ENCODE results near the genes C14orf39 and TMEM30B.

GRCh38 chr14:60247794-60248275 lies 1.2 kb upstream of the PPM1A start:
- RAMPAGE, total RNA: no peak

GRCh38 chr14:60248276-60248921 lies 622 bp upstream of the PPM1A start:
- RAMPAGE, total RNA: no peak

- RAMPAGE, total RNA: no peak
Observed at GRCh38 chr14:60485484-60486339, at the start of gene C14orf39. Gene C14orf39, minus strand, starts transcription at chr14:60486063.

DNA sequence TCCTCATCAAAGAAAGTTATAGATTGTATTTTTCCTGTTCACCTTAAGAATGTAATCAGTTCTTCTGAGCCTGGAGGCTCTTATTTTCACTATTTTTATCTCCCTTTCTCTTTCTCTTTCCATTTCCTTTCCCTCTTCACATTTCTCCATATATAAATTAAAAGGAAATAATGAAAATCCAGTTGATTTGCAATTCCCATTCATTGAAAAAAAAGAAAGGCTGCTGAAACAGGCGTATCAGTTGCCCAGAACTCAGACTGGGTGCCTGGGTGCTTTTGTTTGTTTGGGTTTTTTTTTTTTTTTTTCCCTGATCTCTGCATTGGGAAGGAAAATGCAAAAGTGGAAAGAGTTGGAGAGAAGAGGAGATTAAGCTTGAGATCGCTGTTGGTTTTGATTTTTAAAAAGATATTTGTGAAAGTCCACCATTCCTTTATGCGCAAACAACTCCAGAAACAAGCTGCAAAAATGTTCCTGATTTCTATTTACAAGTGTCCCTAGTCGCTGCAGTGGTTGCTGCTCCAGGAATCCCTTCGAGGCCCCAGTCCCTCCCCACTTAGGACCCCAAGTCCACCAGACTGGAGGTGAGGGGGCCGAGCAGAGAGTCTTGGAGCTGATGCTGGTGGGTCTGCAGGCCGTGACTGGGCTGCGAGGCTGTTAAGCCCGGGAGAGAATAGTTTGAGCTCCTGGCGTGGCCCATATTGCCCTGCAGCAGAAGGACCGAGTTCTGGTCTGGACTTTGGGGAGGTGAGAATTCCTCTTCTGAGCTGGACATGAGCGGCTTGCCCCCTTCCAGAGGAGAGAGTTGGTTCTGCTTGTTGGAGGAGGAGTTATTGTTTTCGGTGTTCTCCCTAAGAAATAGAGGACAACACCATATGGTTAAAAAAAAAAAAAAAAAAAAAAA lies 3.3 kb downstream of the SIX1 start:
- RAMPAGE, total RNA: no peak

DNA sequence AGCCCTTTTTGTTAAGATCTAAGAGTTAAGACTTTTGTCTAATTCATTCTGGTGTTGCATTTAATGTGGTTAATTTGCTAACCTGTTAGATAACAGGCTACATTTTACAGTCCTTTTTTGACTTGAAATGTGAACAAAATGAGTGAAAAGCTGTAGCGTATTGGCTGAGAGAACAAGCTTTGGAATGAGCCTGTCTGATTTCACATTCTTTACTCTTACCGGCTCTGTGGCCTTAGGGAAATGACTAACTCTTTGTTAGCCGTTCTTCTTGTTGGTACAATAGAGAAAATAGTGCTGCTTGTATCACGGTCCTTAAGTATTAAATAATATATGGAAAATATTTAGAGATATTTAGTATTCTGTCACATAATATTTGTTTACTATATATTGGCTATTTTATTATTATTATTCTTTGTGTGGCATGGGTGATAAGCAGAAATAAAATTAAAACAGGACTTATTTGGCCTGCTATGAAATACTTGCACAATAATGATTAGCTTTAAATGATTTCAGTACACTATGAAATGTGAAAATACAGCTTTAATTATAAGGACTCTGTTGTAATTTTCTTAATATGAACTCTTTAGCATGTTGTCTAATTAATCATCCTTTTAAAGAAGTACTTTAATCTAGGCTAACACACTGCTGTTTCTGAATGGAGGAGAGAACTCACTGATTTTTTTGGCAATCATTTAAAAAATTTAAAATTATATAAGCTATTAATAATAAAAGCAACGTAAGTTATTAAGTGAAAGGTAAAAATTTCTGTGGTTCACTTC lies 2.1 kb downstream of the MNAT1 start:
- RAMPAGE, total RNA: no peak

GRCh38 chr14:60982031-60982426 lies 984 bp downstream of the SLC38A6 start:
- RAMPAGE, total RNA: no peak

DNA sequence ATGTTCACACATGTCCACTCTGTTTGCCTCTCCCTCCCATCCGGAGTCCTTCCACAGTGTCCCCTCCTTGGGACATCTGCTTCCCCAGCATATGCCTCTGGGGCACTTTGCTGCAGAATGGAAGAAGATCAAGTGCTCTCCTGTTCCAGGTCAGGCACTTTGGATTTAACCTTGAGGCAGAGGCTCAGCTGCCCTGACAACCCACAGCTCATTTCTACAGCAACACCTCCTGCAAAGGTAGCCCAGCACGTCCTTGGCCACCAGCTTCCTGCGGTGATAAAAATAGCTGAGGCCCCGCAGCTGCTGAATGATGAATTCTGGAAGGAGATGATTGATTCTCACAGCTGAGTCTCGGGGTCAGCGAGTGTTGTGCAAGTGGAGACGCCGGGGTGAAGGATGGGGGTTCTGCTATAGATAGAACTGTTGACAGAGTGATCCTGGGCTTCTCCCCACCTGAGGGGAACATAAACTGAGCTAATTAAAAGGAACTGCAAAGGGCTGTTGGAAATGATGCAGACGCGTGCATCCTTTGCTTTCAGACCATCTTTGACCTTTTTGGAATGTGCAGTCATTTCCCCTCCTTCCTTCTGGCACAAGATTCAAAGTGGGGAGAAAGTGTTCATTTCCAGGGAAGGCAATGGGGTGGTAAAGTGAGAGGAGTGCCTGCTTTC lies 145.0 kb downstream of the SLC38A6 start:
- RAMPAGE, total RNA: no peak

GRCh38 chr14:61277852-61278144 lies 3.3 kb downstream of the TMEM30B start:
- RAMPAGE, total RNA: no peak

GRCh38 chr14:61279866-61280872 lies 969 bp downstream of the TMEM30B start:
- RAMPAGE, total RNA: no peak

DNA sequence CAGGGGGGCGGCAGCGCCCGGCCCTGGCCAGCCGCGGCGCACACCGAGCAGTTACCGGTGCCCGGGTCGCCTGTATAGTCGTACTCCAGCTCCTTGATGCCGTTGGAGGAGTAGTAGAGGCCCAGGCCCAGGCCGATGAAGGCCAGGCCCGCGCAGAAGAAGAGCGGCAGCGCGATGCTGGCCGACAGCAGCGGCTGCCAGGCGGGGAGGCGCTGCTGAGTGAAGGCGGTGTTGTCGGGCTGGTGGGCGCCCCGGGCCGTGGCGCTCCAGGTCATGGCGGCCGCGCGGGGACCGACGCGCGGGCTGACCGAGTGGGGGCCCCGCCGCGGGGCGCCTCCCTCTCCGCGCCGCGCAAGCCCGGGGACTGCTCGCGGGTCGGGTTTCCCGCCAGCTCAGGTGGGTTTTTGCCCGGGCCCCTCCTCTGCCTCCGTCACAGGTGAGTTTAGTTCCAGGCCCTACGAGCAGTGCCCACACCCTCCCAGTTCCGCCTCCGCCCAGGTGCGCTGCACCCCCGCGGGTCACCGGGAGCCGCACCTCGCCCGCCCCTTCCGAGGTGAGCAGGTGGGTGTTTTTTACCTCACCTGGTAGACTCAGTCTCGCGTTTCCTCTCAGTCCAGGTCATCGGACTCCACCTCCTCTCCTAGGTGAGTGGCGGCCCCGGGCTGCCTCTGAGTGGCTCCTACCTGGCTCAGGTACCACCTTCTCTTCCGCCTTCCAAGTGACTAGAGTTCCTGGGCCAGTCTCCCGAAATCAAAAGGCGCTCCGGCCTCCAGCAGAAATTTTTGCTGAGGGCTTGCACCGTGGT lies at the start of gene TMEM30B:
Gene TMEM30B, minus strand, starts transcription at position 466 of the 805 bp plus-strand sequence.
- RAMPAGE, total RNA: no peak

- RAMPAGE, total RNA: no peak
Observed at GRCh38 chr14:61322369-61323044, 1.1 kb downstream of the PRKCH start.

GRCh38 chr14:61435843-61436266 lies 114.5 kb downstream of the PRKCH start:
- RAMPAGE, total RNA: no peak

DNA sequence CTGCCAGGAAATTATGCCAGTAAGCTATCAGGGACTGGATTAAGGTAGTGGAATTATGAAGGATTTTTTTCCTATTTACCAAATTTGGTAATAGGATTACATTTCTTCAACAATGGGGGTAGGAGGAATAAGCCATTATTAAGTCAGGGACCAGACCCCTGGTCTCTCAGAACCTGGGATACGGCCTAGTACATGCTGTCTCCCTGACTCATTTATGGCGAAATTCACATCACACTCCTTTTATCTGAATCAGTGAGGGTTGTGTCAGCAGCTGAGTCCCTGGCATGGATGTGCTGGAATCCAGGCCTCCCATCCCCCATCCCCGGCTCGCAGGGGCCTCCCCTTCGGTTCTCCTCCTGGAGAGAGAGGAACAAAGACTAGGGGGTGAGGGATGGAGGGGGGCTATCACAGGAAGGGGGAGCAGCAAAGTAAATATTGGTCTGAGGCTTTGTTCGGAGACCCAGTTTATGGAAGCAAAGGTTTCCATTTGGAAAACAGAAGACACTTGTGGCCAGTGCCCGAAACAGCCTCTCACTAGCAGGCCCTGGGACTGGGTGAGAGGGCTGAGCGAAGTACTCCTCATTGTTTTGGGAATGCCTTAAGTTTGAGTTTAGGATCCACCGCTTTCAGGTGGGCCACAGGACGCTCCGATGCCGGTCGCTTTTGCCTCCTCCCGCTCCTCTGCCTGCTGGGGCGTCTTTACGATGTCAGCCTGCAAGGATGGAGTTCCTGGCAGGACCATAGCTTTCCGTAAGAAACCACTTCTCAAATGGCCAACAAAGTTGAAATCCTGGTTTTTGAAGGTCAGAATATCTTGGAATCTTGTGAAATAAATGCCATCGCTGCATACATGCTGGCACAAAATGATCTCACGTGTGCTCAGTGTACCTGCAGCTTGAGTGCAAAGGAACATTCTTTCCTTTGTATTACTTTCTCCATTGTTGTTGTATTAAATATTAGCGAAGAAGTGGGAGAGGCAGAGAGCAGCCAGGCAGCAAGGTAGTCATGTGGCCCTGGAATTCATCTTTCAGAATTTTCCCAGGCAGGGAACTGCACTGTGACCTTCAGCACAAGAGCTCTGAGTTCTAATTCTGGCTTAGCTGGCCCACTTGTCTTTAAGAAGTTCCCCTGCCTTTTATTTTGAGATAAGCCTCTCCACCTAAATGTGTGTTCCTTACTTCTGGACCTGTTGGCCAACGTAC lies 145.1 kb downstream of the PRKCH start:
- RAMPAGE, total RNA: no peak

- RAMPAGE, total RNA: no peak
Observed at GRCh38 chr14:61486936-61487330, 165.6 kb downstream of the PRKCH start.

- RAMPAGE, total RNA: no peak
Observed at GRCh38 chr14:61550266-61550644, 145.1 kb upstream of the HIF1A start.

GRCh38 chr14:61585598-61586722 lies 109.4 kb upstream of the HIF1A start:
- RAMPAGE, total RNA: no peak

- RAMPAGE, total RNA: no peak
Observed at GRCh38 chr14:61696753-61697421, 1.6 kb downstream of the HIF1A start.

GRCh38 chr14:61721361-61722072 lies 26.2 kb downstream of the HIF1A start:
- RAMPAGE, total RNA: no peak

DNA sequence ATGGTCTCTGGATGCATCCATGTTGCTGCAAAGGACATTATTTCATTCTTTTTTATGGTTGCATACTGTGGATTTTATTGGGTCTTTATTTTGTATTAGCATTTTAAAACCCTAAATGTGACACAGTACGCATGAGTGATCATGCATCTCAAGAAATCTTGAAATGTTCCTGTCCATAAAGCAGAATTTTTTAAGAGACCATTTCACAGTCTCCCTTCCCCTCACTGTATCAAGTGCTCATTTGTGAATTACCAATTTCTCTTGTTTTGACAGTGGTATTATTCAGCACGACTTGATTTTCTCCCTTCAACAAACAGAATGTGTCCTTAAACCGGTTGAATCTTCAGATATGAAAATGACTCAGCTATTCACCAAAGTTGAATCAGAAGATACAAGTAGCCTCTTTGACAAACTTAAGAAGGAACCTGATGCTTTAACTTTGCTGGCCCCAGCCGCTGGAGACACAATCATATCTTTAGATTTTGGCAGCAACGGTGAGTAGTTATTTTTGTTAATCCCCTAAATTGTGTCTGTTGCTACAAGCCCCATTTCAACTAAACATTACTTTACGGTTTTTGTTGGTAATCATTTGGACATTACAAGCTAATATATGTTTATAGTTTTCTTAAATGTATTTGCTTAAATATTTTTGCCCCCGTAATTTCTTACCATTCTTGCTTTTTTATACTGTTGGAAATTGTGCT lies 25.5 kb upstream of the SNAPC1 start:
- RAMPAGE, total RNA: no peak

DNA sequence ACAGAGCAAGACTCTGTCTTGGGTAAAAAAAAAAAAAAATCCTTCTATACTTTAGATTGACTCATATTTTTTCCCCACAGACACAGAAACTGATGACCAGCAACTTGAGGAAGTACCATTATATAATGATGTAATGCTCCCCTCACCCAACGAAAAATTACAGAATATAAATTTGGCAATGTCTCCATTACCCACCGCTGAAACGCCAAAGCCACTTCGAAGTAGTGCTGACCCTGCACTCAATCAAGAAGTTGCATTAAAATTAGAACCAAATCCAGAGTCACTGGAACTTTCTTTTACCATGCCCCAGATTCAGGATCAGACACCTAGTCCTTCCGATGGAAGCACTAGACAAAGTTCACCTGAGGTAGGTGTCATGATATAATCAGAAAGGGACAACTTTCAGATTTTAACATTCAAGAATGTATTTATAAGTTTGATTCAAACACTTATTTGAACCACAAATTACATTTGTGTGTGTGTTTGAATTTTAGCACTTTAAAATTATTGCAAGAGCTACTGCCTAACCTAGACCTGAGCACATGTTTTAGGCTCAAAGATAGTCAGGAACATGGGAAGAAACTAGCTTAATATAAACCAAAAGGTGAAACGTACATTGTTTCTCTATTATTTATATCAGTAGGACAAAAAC lies 24.1 kb upstream of the SNAPC1 start:
- RAMPAGE, total RNA: no peak

All from foreskin keratinocyte (primary cell).